HEK293 (cell line): ENCODE measurements around a stretch of chr13.

- PRO-cap, result no peak
- RRBS, 2 experiments, result no CpG with 5 or more reads among the region's 15 CpGs
These were observed 45.2 kb downstream of the C13orf46 start for GRCh38 chr13:113928627-113929154.

DNA sequence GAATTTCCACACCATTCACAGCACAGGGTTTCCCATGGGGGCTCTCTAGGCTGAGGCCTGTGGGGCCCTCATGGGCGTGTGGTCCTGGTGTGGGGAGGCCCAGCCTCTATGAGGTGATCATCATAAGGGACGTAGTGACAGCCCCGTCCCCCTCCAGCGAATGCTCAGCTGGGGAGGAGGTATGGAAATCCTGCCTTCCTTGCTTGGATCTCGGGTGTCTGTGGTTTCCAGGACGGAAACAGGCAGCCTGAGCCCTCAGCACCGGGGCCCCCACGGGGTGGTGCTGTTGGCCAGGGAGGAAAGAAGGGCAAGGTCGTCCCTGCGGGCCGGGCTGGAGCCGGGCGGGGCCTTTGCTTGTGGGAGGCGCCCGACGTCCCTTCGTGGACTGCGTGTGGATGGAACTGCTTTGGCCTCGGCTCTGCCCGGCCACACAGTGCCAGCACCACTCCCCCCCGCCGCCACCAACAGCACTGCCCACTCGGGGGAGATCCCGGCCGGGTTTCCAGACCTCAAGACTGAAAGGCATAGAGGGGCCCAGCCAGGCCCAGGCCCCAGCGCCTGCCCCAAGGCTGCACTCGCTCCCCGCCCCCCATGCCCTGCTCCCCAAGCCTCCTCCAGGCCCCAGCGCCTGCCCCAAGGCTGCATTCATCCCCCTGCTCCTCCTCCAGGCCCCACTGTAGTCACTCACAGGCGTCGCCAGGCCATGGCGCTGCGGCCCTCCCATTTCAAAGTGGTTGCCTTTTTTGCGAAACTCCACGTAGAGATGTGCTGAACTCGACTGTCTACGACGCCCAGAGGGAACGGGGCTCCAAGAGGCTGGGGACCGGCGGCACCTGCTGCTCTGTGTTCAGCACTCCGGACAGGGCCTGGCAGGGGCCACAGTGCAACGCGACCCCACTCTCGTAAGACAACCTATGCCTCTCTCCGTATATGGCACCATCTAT is 22.6 kb downstream of the C13orf46 start:
- PRO-cap, result no peak
- RRBS, 2 experiments, result no CpG with 5 or more reads among the region's 46 CpGs

DNA sequence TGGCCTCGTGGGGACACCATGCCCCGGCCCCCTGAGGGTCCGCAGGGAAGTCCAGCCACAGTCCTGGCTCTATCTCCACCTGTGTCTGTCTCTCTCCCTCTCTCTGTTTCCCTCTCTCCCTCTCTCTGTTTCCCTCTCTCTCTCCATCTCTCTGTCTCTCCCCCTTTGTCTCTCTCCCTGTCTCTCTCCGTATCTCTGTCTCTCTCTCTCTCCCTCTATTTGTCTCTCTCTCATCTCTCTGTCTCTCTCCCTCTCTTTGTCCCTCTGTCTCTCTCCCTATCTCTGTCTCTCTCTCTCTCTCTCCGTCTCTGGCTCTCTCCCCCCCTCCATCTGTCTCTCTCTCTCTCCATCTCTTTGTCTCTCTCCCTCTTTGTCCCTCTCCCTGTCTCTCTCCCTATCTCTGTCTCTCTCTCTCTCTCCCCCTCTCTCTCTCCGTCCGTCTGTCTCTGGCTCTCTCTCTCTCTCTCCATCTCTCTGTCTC is 39.5 kb upstream of the C13orf46 start:
- PRO-cap, result no peak
- RRBS, 2 experiments, result 84 to 94% methylated on average over 2 of the region's 7 CpGs

DNA sequence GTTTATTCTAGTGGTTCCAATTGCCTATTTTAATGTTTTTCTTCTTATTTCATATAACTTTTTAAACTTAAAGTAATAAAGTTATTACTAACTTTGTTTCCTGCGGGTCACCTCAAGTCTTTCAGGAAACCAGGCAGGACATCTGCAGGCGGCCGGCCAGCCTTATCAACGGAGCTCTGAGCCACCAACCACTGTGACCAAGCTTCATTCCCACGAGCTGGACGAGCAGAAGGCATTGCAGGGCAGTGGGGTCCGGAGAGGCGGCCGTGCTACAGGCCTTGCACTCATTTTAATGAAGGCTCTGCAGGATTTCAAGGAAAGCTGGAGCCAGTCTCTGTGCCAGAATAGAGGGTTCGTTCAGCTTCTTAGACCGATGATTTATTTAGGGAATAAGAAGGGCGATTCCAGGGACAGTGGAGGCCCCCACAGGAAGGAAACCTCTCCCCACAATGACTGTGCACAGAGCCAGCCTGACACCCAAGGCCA is 75.2 kb downstream of the RASA3 start:
- PRO-cap, result no peak
- RRBS, 2 experiments, result no CpG with 5 or more reads among the region's 12 CpGs

GRCh38 chr13:114066548-114066847 is 65.9 kb downstream of the RASA3 start:
- PRO-cap, result no peak
- RRBS, 2 experiments, result no CpG with 5 or more reads among the region's 9 CpGs

GRCh38 chr13:114124183-114124778 is 8.1 kb downstream of the RASA3 start:
- PRO-cap, result no peak
- RRBS, 2 experiments, result no CpG with 5 or more reads among the region's 17 CpGs

GRCh38 chr13:114161756-114162441 is 17.2 kb upstream of the CFAP97D2 start:
- PRO-cap, result no peak
- RRBS, 2 experiments, result no CpG with 5 or more reads among the region's 24 CpGs

- PRO-cap, result no peak
- RRBS, 2 experiments, result no CpG with 5 or more reads among the region's 13 CpGs
These were observed 8.5 kb upstream of the CDC16 start for GRCh38 chr13:114226026-114226700.

DNA sequence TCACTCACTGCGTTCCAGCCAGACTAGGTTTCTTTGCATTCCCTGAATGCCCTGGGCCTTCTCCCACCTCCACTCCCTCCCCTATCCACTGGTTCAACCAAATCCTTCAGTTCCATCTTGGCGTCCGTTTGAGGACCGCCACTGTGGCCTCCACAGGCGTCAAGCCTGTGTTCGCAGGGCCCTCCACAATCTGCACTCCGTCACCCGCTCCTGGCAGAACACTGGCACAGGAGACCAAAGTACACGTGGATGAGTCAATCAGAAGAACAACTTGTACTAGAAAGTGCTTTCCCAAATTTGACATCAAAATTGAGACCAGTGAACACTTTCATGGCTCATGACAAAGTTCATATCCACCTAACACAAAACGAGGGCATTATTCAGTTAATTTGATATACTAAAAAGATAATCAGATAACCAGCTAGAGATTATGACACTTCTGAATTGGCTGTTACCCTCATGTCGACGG is 6.5 kb upstream of the CDC16 start:
- PRO-cap, result no peak
- RRBS, 2 experiments, result no CpG with 5 or more reads among the region's 12 CpGs

DNA sequence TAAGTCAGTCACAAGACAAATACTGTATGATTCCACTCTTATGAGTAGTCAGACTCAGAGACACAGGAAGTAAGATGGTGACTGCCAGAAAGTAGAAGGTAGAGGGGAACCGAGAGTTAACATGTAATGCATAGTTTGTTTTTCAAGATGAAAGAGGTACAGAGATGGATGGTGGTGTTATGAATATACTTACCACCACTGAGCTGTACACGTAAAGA is 1.2 kb upstream of the CHAMP1 start:
- PRO-cap, result no peak
- RRBS, 2 experiments, result no CpG with 5 or more reads among the region's 2 CpGs